Measurements from ENCODE around the gene KCNJ15.

- RAMPAGE, long total RNA: no peak
- RRBS: no CpG with 5 or more reads among the region's 16 CpGs
Observed at GRCh38 chr21:37258527-37259041, 8.6 kb downstream of the VPS26C start.

DNA sequence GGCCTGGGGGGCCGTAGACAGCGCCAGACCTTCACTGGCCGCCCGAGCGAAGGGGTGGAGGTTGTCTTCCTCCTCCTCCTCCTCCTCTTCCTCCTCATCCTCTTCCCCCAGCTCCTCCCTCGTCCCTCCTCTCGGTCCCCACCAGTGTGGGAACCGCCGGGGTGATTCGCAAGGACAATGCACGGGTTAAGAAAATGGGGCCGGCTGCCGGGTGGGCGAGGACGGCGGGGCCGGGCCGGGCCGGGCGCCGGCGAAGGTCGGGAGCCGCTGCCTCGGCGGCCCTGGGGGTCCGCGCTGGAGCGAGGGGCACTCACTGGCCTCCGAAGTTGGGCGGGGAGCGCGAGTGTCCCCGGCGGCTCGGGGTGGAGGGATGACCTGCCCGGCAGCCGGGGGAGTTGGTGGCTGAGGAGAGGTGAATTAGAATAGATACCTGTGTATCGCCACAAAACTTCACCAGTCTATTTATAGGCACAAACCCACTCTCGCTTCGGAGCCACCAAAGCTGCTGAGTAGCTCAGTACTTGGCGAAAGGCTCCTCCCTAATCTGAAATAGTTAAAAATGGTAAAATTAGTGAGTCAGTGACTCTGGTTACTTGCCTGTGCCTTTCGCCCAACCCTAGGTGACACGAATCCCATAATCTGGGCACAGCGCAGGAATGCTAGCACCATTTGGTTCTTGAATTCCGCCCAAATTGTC is 1.5 kb downstream of the DYRK1A start:
- RAMPAGE, long total RNA: no peak
- RRBS: under 1% methylated on average over 14 of the region's 46 CpGs

GRCh38 chr21:37383733-37384243 is 17.2 kb downstream of the DYRK1A start:
- RAMPAGE, long total RNA: no peak
- RRBS: no CpG with 5 or more reads among the region's 1 CpG

DNA sequence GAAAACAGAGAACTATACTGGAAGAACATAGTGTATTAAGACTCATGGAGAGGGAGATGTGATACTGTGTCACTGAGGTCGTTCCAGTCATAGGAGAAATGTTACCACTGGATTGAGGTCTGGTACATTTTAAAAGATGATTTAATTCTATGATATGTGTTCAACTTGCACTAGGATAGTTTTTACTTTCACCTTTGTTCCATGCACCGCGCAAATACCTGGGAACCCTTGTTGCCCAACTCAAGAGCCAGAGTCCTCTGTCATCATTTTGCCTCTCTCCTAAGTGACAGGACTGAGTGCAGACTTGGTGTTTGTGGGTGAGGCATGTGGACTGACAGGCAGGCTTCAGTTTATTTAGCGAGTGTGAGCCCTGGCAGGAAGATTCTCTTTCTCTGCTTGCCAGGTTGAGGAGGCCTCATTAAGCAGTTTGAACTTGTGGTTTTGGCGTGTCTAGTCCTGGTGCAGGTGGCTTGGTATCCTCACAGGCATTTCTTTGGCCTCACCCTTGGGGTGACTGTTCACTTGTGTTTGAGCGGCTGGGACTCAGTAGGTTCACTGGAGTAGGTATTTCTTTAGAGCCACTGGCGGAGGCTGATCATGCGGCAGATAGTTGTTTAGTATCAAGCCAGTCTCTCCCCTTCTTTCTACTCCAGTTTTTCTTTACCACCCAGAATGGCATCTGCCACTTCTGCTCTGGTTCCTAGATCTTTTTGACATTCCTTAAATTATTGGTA is 63.9 kb downstream of the DYRK1A start:
- RAMPAGE, long total RNA: no peak
- RRBS: no CpG with 5 or more reads among the region's 8 CpGs

DNA sequence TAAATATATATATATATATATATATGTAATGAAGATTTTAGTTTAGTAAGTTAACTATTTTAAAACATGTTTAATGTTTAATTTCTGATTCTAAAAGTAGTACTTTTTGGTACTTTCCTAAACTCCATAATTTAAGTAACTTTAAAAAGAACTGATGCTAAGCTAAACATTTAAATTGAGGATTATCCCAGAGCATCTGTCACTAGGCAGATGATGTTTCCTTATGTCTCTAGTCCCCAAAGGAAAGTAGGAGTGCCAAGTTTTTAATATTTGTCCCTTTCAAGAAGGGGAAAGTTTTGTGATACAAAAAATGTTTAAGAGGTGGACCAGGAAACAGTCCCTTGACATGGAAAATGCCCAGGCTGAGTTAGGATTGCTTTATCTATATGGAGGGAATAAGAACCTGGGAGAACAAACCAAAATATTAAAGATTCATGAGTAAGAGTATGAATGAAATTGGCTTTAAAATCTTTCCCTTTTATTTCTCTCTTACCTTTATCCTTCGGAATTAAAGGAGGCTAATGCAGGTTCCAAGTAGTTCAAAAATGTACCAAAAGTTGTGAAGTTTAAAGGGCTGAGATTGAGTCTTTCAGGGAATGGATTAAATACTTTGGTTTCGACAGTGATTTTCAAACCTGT is 66.6 kb downstream of the DYRK1A start:
- RAMPAGE, long total RNA: no peak
- RRBS: no CpG with 5 or more reads among the region's 2 CpGs

DNA sequence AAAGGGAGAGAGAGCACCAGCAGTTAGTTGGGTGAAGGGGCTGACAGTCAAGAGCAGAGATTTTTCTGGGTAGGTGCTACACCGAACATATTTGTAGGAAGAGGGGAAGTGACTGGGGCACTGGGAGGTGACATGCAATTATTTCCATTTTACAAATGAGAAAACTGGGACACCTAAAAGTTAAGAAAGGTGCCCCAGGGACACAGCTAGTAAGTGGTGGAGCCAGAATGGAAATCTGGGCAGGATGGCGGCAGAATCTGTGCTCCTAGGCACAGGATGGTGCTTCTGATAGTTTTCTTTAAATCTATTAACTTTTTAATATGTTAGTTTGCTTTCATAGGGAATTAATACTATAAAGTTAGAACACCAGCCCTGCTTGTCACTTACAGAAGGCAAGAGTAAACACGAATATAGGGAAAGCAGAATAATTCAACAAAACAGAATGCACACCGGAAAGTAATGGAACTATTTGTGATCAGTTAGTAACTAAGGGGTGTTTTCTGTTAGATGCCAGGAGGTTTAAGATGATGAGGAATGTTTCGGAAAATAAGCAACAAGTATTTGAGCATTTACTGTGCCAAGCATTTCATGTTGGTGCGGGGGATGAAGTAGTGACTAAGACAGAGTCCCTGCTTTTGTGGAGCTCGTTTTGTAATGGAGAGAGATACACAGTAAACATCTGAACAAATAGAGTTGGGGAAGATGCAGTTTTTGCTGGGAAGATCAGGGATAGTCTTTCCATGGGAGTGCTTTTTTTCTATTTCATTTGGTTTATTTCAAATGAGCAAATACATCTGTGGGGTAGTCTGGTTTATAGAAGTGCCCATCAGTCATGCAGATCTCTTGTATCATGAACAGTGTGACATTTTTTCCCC is 78.5 kb downstream of the DYRK1A start:
- RAMPAGE, long total RNA: no peak
- RRBS: no CpG with 5 or more reads among the region's 7 CpGs

DNA sequence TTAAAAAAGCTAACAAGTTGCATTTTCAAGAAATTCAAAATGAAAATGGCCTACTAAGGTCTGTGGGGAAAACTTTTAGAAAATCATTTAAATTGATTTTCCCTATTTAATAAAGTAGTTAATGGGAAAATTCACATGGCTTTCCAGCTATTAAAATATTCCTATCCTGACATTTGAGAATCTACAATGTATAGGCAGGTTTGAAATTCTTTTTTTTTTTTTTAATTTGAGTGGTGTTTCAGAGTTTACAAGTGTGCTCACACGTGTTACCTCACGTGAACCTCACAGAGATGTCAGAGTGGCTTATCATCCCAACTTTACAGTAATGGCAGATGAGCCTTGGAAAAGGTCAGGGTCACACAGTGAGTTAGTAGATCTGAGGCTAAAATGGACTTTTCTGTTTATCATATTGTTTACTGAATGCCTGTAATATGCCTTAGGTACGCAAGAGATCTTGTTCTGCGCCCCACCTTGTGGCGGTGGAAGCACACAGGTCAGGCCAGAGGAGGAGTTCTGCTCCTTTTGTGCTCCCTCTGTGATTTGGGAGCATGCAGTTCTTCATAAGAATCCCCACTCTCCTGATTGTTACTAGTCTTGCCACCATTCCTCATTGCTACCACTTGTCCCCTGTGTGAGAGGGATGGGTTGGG is 79.9 kb downstream of the DYRK1A start:
- RAMPAGE, long total RNA: no peak
- RRBS: no CpG with 5 or more reads among the region's 5 CpGs

GRCh38 chr21:37454773-37455681 is 88.5 kb downstream of the DYRK1A start:
- RAMPAGE, long total RNA: no peak
- RRBS: no CpG with 5 or more reads among the region's 9 CpGs

- RAMPAGE, long total RNA: no peak
- RRBS: 74% methylated on average over 3 of the region's 28 CpGs
Observed at GRCh38 chr21:37710301-37711322, 205.6 kb downstream of the KCNJ6 start.

- RAMPAGE, long total RNA: no peak
- RRBS: no CpG with 5 or more reads among the region's 18 CpGs
Observed at GRCh38 chr21:37753078-37753744, 163.0 kb downstream of the KCNJ6 start.

- RAMPAGE, long total RNA: no peak
- RRBS: no CpG with 5 or more reads among the region's 4 CpGs
Observed at GRCh38 chr21:38219252-38219455, 37.6 kb upstream of the KCNJ15 start.

- RAMPAGE, long total RNA: no peak
- RRBS: no CpG with 5 or more reads among the region's 7 CpGs
Observed at GRCh38 chr21:38256443-38257321, at the start of gene KCNJ15. KCNJ15 (plus strand) TSS chr21:38256991.

DNA sequence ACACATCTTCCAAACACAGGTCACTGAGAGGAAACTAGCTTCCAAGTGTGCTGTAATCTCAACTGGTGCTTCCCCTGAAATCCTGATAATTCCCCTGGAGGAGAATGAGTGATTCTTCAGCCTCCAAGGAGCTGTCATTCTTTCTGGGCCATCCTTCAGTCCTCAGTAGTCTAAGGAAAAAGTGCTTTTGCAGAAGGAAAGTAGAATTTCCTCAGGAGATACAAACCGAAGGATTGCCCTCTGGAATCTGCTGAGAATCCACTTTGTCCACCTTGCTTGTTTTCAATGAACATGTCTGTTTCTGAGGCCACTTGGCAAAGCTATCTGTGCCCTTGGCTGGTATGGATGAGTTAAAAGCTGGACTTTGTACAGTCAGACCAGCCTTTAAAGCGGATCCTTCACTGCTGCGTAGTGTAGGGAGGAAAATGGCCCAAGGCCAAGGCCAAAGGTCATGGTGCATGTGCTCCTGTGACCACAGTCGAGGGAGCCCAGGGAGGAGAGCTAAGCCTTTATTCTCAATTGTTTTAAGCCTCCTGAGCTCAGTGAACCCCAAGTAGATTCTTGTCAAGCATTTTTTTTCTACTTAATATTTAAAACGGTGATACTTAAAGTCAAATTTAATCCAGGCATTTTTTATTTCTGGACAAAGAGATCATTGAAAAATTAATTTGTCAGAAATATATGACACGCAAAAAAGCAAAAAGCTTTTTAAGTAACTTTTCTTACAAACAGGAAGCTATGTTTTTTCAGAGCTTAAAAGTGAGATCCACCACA is 36.9 kb downstream of the KCNJ15 start:
- RAMPAGE, long total RNA: no peak
- RRBS: no CpG with 5 or more reads among the region's 6 CpGs

DNA sequence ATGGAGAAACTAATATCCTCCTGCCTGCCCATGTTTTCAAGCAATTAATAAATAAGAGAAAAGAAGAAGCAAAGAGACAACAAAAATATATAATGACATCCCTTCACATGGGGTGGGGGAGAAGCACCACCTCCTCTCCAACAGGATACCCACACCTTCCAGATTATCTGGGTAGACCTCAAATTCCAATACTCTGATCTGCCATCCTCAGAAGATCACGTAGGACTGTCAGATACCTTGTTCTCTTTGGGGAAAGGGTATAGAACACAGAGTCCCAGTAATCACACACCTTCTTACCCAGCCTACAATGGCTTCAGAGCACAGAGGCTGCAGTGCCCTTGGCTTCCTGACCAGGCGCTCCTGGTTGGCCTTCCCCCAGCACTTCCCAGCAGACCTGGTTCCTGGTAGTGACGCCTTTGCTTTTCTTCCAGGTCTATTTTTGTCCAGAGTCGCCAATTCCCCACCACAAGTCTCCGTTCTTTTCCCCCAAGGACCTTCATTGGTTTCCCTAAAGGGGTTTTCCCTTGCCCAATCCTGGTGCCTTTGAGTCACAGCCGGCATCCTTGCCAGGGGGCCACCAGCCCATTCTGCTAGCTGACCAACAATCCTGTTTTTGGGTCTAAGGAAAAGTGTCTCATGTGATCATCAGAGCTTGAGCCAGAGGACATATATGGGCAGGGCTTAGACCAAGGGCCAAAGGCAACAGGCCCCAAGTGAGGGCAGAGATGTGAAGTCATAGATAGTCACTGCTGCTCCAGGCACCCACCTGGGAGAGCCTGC is 84.7 kb downstream of the KCNJ15 start:
- RAMPAGE, long total RNA: no peak
- RRBS: no CpG with 5 or more reads among the region's 6 CpGs

- RAMPAGE, long total RNA: no peak
- RRBS: no CpG with 5 or more reads among the region's 6 CpGs
Observed at GRCh38 chr21:38497124-38497715, 1.1 kb downstream of the ERG start.

DNA sequence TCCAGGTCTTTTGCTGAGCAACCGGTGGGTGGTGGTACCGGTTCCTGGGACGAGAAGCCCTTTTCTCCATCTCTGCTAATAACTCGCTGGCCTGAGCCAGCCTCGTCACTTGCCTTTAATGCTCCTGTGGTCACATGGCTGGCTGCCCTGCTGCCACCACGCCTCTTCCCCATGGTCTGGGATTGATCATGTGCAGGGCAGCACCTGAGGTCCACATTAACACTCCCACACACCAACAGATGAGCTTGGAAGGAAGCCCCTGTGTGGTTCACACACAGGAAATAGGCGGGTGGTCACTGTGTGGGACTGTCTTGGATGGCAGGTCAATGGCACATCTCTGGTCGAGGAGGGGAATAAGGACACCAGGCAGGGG is 10.2 kb upstream of the ETS2 start:
- RAMPAGE, long total RNA: no peak
- RRBS: no CpG with 5 or more reads among the region's 8 CpGs

DNA sequence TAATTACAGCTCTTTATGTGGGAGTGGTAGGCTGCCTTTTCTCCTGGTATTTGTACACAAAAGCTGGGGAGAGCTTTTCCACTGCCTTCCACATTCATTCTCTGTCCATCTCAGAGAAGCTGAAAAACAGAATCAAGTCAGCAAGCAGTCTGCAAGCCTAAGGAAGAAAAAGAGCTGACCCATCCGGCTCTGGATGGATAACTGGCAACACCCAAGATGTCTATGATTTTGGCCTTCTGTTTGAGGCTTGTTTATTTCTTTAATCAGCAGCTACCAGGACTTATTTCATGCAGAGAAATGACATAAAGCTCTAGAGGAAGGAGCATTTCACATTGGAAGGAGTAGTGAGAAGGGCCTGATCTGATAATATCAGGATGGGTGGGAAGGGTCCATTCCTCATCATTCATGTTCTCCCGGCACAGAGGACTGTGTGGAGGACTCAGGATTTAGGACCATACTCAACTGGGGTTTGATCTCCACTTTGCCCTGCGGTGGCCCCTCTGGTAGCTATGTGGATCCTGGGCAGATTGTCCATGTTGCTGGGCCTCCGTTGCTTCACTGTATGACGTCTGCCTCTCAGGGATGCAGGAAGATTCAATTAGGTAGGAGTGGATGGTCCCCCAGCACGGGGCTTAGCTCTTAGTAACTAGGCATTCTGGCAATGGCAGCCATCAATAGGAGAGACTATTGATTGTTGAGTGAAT is 2.1 kb downstream of the ETS2 start:
- RAMPAGE, long total RNA: no peak
- RRBS: no CpG with 5 or more reads among the region's 6 CpGs

DNA sequence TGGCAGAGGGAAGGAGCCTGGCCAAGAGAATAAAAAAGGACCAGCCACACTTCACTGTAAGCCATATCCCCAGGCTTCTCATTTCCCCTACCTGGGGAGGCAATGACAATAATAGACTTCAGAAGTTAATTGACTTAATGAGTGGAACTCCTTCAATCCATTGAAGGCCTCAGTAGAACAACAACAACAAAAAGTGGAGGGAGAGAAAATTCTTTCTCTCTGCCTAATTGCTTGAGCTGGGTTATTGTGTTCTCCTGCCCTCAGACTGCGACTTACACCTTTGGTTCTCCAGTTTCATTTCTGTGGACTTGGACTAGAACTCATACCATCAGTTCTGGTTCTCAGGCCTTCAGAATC is 98.9 kb downstream of the ETS2 start:
- RAMPAGE, long total RNA: no peak
- RRBS: no CpG with 5 or more reads among the region's 1 CpG

DNA sequence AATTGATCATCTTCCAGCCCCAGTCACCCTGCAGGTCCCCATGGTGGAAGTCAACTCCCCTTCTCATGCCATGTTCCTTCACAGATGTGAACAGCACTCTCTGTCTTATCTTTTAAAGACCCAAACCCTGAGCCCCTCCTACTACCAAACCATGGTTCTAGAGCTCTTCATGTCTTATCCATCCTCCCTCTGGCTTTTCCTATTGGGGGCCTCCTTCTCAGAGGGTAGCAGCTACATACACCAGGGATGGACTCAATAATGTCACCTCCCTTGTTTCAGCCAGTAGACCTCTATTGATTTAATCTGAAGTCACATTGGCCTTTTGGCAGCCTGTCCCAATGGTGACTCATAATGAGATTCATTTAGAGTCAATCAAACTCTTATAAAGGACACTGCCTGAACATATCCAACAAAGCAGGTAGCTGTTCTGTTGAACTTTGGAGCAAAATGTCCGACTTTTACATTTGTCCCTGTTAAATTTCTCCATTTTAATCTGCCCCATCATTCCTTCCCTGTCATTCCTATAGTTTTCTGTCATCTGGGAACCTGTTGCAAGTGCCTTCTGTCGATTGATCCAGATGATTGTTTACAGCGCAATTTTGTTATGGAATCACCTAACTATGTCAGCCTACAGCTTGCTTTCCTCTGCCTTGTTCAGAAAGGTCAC is 105.8 kb downstream of the ETS2 start:
- RAMPAGE, long total RNA: no peak
- RRBS: no CpG with 5 or more reads among the region's 3 CpGs

GRCh38 chr21:38925727-38926577 is 120.2 kb downstream of the ETS2 start:
- RAMPAGE, long total RNA: no peak
- RRBS: no CpG with 5 or more reads among the region's 11 CpGs

Measured in cardiac muscle cell (in vitro differentiated cells and primary cell).